Epithelial cell of alveolus of lung (primary cell): ENCODE measurements around the genes F5 and SELL.

GRCh38 chr1:167654913-167655345 is 24.9 kb downstream of the RCSD1 start:
- RAMPAGE, long total RNA = no peak
- RRBS = no CpG with 5 or more reads among the region's 6 CpGs

GRCh38 chr1:167662858-167663346 is 32.9 kb downstream of the RCSD1 start:
- RAMPAGE, long total RNA = no peak
- RRBS = no CpG with 5 or more reads among the region's 7 CpGs

- RAMPAGE, long total RNA = no peak
- RRBS = no CpG with 5 or more reads among the region's 12 CpGs
Measured at GRCh38 chr1:167788442-167789572, 67.0 kb downstream of the MPZL1 start.

- RAMPAGE, long total RNA = no peak
- RRBS = no CpG with 5 or more reads among the region's 10 CpGs
Measured at GRCh38 chr1:167820550-167821098, 93.3 kb downstream of the ADCY10 start.

DNA sequence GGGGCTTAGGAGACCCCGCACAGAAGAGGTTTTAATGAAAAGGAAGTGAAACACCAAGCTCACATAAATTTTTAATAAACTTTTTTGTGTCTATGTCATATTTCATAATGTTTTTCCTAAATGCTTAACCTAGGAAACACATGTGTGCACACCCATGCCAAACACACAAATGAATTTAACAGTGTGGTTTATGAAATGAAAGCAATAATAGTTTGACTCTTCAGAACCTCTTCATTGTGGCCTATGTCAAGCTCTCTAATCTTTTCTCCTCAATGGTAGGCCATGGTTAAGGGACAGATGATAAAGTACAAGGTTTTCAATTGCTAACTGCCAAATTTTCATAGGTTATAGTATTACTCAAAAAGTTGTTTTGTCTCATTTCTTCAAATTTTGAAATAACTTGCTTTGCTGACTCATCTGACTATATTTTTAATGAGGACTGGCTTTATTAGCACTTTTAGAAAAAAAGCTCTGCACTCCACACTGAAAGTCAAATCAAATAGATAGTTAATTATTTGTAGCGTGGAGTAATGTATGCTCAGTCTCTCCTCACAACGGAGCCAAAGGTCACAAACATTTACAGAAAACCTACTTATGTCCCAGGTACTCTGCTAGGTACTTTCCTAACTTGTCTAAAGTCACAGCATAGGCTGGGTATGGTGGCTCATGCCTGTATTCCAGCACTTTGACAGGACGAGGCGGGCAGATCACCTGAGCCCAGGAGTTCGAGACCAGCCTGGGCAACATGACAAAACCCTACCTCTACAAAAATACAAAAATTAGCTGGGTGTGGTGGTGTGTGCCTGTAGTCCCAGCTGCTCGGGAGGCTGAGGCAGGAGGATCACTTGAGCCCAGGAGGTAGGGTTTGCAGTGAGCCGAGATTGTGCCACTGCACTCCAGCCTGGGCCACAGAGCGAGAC is 3.0 kb upstream of the ADCY10 start:
- RAMPAGE, long total RNA = no peak
- RRBS = no CpG with 5 or more reads among the region's 9 CpGs

- RAMPAGE, long total RNA = no peak
- RRBS = no CpG with 5 or more reads among the region's 9 CpGs
Measured at GRCh38 chr1:167926363-167927160, 9.9 kb upstream of the DCAF6 start.

DNA sequence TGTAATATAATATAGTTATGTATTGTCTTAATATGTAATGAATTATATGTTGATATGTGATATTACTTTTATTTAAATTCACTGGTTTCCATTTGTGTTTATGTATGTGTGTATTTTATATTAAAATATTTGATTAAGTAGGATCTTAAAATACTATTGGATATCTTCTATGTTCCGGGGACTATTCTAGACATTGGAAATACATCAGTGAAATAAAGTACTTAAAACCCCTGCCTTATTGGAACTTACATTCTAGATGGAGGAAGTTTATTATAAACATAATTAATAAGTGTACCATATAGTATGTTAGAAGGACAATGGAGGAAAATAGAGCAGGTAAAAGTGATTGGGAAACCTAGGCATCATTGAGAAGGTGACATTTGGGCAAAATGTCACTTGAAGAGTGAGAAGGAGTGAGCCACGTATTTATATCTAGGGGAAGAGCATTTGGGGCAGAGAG is 97.0 kb downstream of the GPR161 start:
- RAMPAGE, long total RNA = no peak
- RRBS = no CpG with 5 or more reads among the region's 2 CpGs

- RAMPAGE, long total RNA = no peak
- RRBS = no CpG with 5 or more reads among the region's 11 CpGs
Measured at GRCh38 chr1:168081642-168082839, 54.7 kb downstream of the GPR161 start.

- RAMPAGE, long total RNA = no peak
- RRBS = no CpG with 5 or more reads among the region's 6 CpGs
Measured at GRCh38 chr1:168920433-168921068, 185.9 kb upstream of the ATP1B1 start.

DNA sequence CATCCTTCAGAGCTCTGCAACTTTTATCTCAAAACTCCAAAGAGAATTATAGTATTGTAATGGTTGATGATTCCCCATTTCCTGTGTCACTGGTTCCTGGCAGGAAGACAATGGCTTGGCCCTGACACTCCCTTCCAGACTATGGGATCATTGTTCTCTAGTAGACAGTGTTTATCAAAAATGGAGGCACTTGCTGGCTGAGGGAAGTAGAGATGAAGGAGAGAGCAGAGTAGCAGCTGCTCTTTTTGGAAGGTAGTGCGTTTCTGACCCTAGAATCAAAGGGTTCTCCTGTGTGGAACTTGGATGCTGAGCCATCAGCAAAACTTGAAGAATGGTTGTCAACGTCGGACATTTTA is 145.9 kb upstream of the ATP1B1 start:
- RAMPAGE, long total RNA = no peak
- RRBS = no CpG with 5 or more reads among the region's 3 CpGs

DNA sequence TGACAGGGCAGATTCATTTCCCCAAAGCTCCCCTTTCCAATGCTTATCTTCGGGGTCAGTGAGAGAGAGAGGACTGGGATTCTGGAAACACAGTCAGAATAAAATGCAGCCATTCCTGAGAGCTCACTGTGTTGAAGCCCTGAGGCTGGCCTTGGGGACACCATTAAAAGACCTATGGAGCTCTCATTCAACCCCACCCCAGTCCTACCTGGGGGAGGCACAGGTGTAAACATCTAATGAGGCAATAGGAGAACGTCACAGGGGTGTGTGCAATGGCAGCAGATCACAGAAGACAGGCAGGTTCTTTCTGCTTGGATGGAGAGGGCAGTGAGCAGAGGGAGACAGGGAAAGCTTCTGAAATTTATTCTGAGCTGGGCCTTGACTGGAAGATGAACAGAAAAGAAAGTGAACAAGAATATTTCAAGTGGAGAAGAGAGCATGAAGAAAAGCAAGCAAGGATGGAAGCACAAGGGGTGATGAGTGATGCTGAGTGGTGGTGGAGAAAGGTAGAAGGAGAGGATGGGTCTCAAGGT is 88.5 kb upstream of the ATP1B1 start:
- RAMPAGE, long total RNA = no peak
- RRBS = no CpG with 5 or more reads among the region's 2 CpGs

DNA sequence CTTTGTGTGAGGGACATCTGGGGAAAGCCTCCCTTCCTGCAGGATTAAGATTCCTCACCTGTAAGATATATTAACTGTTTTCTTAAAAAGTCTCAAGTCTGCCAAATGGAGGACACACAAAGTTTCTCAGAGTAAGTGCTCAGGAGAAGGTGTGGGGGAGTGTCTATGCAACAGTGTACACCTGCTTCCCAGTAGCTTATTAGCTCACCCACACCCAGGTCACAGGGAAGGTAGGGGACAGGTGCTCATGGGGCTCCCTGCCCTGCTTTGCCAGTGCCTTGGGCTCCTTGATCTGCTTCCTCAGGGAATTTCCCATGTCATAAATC is 87.2 kb upstream of the ATP1B1 start:
- RAMPAGE, long total RNA = no peak

DNA sequence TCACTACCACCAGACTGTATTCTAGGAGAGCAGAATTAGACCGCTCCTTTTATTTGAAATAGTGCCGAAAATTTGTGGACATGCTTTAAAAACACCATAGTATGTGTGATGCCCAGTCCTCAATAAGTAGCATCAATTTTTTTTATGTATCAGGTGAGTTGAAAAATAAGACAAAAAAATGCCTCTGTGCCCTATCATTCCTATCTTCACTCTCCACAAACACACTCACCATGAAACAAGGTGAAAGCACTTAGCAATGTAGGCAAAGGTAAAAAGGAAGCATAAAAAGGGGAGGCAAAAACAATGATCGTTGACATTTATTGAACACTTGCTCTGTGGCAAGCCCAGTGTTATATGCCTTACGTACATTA is 60.2 kb upstream of the ATP1B1 start:
- RAMPAGE, long total RNA = no peak
- RRBS = no CpG with 5 or more reads among the region's 4 CpGs

DNA sequence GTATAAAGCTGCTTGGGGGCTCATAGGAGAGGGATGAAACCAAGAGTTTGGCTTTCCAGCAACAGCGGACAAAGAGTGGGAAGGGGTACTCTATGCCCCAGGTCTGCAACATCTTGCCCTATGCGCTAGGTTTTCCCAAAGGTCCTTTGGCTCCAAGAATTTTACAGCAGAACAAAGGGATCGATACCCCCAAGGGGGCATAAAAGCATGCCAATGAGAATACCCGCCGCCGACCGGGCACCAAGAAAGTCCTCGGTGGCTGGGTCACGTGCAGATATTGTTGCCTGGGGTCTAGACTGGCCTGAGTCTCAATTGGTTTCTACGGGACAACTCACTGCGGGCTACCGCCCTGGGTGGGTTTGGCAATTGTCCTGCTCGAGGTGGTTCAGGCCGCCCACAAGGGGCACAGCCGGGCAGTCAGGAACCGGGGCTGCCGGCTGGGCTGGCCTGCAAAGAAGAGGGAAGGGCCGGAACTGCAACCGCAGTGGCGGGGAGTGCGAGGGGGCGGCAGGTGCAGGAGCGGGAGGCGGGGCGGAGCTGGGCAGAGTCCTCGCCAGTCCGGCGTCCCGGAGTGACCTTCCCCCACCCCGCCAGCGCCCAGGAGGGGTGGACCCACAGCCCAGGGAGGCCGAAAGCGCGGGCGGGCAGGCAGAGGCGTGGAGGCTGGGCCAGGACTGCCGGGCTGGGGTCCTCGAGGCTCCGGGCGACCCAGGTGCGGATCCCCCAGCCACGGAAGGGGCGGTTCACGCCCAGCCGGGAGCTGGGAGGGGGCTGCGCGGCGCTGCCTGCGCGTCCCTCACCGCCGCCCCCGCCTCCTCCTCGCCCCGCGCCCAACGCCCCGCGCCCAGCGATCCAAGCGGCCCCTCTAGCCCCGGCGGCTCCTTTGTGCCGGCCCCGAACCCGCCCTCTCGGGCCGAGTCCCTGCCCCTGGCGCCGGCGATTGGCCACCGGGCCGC is 907 bp upstream of the ATP1B1 start:
- RAMPAGE, long total RNA = no peak
- RRBS = 2% methylated on average over 22 of the region's 73 CpGs

DNA sequence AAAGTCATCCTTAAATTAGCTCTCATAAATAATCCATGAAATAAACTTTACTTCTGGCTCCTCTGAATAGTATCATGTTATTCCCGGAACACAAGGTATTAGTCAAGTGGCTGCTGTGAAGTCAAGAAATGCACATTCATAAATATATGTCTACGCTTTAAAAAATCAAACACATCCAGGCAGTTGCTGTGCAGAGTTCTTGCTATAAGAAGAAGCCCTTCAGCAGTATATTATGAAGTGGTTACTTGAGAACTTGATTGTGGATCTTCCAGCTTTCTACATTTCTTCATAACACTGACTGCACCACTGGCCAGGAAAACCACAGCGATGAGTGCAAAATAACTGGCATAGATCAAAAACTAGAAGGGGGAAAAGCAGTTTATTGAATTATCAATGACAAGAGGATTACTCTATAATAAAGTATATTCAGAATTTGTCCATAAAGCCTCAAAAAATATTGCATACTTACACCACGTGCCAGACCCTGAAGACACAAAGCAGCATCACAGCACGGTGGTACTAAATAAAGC is 20.1 kb downstream of the SLC19A2 start:
- RAMPAGE, long total RNA = no peak
- RRBS = no CpG with 5 or more reads among the region's 5 CpGs

DNA sequence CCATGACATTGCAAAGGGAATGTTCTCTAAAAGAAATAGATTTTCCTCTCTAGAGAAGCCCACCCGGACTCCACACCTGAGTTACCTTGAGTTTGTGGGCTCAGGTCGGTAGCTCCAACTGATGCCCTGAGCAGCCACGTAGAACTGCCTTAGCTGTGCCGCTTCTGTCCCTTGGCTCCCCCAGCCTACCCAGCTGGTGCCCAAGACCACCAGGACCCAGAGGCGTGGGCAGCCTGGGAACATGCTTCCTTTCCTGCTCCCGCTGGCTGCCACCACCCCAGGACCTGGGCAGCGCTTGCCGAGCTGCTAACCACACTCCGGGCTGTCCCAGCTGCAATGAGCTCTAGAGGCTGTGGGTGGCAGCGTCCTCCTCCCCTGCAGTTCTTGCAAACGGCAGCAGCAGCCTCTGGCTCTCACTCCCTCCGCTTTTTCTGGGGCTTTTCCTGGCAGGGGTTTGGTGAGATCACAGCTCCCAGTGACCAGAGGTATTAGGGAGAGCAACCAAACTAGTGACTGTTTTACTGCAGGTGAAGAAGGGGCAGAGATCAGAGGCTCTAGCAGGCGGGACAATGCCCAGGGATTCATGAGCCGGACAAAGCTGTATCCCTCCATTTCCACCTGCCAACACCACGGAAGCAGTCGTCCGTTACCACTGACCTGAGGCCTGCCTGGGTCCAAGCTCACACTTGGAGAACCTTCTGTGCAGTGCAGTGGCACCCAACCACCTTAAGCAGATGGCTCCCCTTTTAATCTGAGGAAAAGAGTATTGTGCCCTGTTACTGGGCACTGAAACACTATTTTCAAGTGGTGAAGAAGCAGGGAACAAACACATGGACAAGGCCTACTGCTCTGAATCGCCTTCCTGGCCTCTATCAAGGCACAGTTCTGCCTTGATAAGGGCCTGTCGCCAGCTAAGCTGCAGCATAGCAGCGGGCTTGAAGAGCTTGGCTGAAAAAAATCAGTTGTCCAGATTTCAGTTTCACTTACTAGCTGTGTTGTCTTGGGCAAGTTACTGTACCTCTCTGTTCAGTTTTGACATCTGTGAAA is at the start of gene F5:
TSS of gene F5 (minus strand) at position 338 of the 1,047 bp plus-strand sequence.
- RAMPAGE, long total RNA = no peak
- RRBS = no CpG with 5 or more reads among the region's 20 CpGs

DNA sequence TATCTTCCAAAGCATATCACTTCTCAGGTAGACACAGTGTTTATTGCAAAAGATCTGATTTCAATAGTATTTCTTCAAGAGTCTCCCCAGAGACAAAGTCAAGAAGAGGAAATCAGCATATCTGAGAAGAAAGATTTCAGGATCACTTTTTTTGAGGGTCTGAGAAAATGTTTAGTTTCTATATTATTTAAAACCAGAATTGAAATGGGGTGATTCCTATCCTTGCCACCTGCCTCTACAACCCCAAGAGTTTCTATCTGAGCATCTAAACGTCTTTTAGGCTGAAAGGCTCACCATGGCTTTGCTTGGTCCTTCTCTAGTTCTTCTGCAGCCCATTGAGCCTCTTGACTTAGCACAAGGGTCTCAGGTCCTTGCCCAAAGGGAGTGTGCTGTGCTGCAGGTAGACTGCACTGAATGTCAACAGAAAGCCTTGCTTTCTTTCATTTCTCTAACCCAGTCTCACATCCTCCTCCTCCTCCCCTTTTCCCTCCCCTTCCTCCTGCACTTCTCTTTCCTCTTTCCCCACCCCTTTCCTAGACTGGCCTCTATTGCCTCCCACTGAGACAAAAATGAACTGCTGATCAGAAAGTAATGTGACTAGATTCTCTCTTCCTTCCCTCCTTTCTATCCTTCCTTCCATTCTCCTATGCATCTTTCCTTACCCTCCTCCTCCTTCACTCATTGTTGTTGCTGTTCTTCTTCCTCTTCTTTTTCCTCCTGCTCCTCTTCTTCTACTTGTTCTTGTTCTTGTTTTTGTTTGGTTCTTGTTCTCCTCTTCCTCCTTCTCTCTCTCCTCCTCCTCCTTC is at the start of gene SELL:
TSS of gene SELL (minus strand) at position 419 of the 806 bp plus-strand sequence.
- RAMPAGE, long total RNA = no peak
- RRBS = no CpG with 5 or more reads among the region's 1 CpG

DNA sequence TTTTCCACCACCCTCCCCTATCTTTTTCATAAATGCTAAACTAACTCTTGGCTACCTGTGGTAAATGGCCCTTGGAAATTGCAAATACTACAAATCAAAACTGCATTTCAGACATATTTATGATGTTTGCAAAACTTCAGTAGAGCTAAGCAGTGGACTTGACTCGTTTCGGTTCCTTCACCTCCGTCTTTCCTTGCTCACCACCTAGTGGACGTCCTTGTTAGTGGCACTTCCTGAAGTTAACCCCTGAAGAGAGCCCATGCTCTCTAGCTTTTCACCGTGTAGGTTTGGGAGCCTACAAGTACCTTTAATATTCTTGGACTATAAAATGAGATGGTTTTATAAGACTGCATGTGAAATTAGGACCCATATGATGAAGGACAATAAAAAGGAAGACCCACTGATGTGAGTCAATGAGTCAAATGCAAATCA is 604 bp upstream of the SELL start:
- RAMPAGE, long total RNA = no peak
- RRBS = no CpG with 5 or more reads among the region's 5 CpGs

DNA sequence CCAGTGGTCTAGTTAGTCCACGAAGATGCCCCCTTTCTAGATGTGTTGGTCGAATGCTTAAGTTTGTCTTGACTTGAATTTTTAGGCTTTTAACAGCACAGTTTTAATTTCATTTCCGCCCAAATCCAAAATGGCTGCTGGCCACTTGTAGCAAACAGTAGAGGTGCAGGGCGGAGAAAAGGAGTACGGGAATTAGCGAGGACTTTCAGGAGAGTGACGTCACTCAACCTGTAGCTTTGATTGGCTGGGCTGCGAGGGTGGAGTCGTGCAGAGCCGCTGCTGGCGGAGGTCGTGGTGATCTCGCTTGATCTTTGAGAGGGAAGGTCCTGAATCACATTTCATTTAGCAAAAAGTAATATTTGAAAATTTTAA is 391 bp upstream of the SCYL3 start:
- RAMPAGE, long total RNA = no peak
- RRBS = no CpG with 5 or more reads among the region's 13 CpGs

DNA sequence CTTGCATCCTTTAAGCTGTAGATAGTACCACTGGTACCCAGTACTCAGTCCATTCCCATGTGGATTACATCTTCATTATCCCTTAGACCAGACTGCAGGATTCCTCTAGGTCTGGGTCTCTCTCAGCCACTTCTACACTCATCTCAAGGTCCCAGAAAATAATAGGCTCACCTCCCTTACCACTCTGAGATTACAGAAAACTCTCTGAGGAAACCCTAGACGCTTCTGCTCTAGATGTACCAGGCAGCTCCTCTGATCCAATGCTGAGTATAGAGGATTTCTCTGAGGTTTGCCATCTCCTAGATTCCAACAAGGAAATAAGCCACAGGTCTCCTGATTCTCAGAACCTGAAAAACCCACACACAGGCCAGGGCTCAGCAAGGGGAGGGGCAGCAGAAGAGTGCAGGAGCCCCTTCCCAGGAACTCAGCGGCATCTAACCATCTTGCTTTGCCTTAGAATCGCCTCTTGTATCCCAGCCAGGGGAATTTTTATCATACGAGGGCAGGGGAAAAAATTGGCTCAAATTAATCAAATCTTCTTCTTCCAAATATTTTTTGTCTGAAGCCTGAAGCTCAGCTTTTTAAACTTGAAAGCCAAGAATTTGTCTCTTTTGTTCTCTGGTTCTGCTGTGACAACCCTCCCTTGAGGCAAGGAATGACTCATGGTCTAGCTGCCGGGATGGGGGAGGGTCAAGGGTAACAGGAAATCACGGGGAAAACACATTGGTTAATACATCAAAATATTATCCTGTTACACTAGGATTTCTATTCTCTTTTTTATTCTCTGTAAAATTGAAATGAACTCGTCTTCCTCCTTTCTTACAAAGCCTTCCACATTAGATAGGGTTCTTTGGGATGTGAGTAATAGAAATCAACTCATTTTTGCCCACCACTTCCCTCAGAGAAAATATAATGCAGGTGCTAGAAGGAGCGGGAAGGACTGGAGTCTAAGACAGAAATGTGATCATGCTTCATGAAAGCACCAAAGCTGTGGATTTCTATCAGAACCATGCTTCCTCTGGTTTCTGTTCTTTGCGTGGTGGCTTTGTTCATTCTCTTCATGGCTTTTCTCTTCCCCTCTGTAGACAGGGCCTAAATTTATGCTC is 30.9 kb downstream of the GORAB start:
- RAMPAGE, long total RNA = no peak
- RRBS = no CpG with 5 or more reads among the region's 9 CpGs